MCF 10A (cell line): ENCODE measurements around the genes EPB41L4A, APC, REEP5 and KCNN2.

DNA sequence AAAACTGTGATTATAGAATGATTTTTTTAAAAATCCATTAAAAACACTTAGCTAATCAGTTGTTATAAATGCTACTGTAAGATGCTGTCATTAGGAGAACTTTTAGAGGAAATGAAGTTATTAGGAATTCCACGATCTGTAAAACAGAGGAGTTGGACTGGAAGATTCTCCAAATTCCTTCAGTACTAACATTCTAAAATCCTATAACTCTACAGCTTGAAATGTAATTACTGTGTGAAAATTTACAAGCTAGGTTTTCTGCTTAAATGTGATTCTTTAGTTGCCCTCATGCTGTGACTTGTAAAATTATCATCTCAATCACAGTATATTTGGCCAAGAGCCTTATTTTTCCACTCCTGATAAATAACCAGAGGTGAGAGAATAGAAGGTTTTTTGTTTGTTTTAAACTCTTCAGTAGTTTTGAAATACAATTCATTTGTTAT lies 14.9 kb upstream of the NREP start:
- PRO-cap, result no peak
- RRBS, result no CpG with 5 or more reads among the region's 1 CpG

DNA sequence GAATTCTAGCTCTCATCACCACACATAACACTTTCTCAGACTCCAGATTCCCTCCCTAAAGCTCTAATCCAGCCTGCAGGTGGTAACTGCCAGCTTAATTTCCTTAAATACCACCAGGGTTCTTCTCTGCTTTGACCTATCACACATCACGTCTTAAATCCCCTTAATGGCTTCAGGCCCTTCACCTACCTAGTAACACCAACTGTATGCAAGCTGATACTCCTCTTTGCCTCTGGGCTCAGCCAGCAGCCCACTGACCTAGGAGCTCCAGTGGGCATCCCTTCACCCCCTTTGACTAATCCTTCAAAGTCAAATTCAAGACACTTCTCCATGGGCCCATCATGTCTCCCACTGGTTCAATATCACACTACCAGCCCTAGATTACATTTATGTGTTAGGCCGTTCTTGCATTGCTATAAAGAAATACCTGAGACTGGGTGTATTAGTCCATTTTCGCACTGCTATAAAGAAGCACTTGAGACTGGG lies 19.5 kb downstream of the EPB41L4A start:
- PRO-cap, result no peak
- RRBS, result no CpG with 5 or more reads among the region's 3 CpGs

- PRO-cap, result no peak
- RRBS, result no CpG with 5 or more reads among the region's 15 CpGs
These were observed 1.2 kb downstream of the EPB41L4A start for GRCh38 chr5:112417866-112418384.

DNA sequence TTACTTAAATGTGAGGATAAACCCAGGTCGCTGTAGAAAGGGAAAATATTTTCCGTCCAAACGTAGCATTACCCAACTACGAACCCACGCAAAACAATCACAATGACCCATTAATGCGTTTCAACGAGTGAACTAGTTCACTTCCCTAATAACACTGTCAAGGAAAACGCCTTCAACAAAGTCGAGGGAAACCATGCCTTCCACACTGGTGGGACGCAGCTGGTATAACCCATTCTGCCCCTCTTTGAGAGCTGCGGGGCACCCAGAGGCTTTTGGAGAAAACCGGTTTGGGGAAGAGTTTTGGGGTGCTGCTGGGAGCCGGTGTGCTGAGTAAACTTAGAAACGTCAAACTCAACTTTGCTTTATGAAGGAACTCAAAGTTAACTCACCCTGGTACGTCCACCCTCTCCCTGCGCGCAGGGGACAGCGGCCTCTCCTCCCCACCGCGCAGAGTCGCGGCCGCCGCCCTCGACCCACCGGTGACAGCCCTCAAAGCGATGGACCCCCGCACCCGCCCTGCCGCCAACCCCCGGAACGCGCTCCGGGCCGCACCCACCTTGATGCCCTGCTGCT lies 606 bp downstream of the EPB41L4A start:
- PRO-cap, result no peak
- RRBS, result 4% methylated on average over 8 of the region's 35 CpGs

DNA sequence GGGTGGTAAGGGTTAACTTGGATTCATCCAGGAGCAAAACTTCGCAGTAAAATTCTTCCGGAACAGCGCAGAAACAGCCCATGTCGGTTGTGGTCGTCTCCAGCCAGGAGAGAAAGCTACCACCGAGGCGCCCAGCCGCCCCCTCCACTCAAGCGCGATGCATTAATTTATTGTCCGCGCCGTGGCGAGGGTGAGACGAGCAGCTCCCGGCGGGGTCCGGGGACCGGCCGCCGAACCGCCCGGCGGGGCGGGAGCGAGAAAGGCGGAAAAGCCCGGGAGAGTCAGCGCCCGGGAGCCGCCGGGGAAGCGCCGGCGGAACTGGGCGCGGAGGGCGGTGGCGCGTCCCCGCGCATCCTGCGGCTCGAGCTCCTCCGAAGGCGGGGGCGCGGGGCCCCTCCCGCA lies at the start of gene EPB41L4A:
Gene EPB41L4A (minus strand): TSS at position 320 of the 402 bp plus-strand sequence.
- PRO-cap, result bidirectional peak, plus-strand start at position 170 of the sequence, minus-strand start at position 164 of the sequence; bidirectional peak, plus-strand start at position 321 of the sequence, minus-strand start at position 320 of the sequence
- RRBS, result 2% methylated on average over 2 of the region's 49 CpGs

DNA sequence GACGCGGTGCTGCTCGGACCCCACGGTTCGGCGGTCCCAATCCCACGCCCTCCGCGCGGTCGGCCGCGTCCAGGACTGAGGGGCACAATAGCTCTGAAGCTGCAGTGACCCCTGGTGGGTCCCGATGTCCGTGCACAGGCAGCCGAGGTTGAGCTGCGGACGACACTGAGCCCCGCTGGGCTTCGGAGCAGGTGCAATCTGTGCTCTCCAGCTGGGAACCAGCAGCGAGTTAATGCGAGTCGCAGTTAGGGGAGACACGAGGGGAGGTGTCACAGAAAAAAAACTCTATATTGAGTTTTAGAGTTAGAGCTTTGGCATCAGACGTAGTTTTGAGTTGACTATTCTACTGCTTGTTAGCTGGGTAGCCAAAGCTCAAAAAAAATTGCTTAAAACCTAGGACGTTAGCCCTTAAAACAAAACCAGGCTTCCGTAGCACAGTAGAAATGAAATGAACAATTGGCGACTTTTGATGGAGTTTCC lies 1.3 kb upstream of the EPB41L4A start:
- PRO-cap, result bidirectional peak, plus-strand start at position 237 of the sequence, minus-strand start at position 77 of the sequence
- RRBS, result no CpG with 5 or more reads among the region's 28 CpGs

GRCh38 chr5:112737396-112738527 lies at the start of gene APC:
Gene APC (plus strand): TSS chr5:112737885.
- PRO-cap, result bidirectional peak, plus-strand start at chr5:112737888, minus-strand start at chr5:112737760
- RRBS, result no CpG with 5 or more reads among the region's 42 CpGs

DNA sequence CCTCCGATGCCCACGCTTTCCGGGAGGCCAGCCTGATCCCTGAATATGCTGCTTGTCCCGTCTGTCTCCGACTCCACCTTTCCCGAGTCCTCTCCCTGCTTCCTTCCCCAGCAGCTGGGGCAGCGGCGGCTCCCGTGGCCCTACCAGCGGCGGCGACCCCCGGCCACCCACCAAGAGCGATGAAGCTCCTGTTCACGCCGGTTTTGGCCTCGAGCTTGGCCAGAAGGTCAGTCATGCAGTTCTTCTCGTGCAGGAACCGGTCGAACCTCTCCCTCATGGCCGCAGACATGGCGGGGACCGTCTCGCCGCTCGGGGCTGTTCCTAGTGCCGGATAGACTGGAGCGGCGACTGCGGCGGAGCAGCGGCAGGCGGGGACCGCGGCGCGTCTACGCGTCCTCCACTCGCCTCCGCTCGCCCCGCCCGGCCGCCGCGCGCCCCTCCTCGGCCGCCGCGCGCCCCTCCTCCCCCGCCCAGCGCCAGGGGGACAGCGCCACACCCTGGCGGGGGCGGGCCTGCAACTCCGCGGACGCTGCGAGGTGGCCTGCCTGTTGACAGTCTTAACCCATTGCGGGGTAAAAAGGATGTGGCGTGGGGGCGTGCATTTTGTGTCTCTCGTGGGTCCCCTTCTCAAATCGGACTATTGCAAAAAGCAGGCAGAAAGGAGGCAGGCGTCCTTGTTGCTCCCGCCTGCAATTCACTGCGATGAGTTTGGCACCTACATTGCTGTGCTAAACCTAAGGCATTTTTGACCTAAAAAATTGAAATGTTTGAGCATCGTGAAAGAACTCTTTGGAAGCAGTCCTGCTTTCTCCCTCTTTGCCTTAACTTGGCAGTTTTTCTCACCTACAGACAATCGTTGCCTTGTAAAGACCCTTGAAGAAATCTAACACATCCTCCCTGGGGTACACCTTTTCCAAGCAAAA lies at the start of gene REEP5:
Gene REEP5 (minus strand): TSS at position 326 of the 923 bp plus-strand sequence.
- PRO-cap, result bidirectional peak, plus-strand start at position 288 of the sequence, minus-strand start at position 326 of the sequence
- RRBS, result under 1% methylated on average over 27 of the region's 72 CpGs

GRCh38 chr5:113023861-113024423 lies 47.3 kb downstream of the DCP2 start:
- PRO-cap, result no peak
- RRBS, result no CpG with 5 or more reads among the region's 6 CpGs

DNA sequence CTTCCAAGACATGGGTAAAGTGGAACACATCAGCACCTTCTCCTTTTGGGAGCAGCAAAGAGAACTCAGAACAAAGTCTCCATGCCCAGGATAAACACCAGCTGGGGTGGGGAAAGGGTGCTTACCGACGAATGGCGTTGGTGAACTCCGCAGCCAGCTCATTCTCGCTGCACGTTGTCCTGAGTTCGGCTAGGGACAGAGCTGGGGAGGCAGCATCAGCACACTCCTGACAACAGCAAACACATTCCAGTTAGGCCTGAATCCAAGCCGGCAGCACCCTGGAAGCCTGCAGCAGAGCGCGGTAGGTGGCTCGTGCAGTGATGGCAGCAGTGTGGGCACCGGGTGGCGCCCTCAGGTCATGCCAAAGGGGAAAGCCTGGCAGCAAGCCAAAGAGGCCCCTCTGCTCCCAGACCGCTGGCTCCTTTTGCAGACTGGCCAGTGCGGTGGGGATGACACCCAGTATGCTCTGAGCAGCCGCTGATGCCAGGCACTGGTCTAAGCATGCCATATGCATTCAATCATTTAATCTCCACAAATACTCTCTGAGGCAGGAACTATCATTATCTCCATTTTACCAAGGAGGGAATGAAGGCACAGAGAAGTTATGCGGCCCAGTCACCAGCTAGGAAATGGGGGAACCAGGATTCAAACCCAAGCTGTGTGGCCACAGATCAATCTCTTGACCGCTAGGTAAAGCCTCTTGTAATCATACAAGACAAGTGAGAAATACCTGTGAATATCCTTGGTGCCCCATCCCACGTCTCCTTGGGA lies 67.0 kb downstream of the DCP2 start:
- PRO-cap, result no peak
- RRBS, result 91% methylated on average over 5 of the region's 19 CpGs

- PRO-cap, result no peak
- RRBS, result no CpG with 5 or more reads among the region's 8 CpGs
These were observed 166.7 kb downstream of the TSSK1B start for GRCh38 chr5:113267832-113268788.

GRCh38 chr5:113330701-113331221 lies 104.0 kb downstream of the TSSK1B start:
- PRO-cap, result no peak
- RRBS, result no CpG with 5 or more reads among the region's 4 CpGs

DNA sequence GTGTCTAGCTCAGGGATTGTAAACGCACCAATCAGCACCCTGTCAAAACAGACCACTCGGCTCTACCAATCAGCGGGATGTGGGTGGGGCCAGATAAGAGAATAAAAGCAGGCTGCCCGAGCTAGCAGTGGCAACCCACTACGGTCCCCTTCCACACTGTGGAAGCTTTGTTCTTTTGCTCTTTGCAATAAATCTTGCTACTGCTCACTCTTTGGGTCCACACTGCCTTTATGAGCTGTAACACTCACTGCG lies 23.1 kb upstream of the TSSK1B start:
- PRO-cap, result no peak
- RRBS, result no CpG with 5 or more reads among the region's 6 CpGs

DNA sequence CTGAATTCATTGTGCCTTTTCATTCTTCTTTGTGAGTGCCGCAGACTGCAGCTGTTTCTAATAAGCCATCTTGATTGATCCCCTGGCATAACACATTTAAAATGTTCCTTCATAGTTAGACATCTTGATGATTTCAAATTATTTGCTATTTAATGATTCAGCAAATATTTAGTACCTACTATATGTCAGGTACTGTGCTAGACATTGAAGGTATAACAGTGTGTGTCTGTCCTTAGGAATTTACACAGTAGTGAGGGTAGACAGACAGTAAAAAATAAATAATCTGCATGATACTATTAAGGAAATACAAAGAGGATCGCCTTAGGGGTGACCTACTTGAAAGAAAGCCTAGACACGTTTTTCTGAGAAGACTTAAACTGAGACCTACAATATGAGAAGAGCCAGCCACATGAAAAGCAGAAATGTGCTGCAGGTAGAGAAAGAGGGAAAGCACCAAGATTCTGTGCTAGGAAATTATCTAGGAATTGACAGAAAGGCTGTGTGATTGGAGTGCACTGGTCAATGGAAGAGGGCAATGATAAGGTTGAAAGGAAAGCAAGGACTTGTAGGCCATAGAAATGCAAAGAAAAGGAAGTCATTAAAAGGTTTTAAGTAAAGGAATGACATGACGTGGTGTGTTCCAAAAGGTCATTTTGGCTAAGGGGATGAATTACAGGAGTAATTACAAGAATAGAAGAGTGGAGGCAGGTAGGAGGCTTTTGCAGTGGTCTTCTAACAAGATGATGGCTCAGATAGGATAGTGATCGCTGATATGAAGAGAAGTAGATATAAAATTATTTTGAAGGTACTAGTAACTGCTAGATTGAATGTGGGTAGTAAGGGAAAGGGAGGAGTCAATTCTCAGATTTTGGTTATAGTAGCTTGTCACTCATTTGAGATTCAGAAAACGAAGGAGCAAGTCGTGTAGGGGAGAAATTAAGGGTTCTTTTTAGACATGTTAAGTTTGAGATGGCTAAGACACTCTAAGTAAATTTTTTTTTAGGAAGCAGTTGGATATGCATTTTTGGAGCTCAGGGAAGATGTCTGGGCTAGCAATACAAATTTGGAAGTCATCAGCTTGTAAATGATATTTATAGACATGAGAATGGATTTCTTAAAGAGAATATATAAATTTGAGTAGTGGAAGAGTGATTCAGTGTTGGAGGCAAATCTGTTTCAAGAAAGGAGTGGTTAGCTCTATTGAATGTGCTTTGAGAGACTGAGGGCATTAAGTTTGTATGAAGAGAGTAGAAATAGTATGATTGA lies 62.1 kb downstream of the YTHDC2 start:
- PRO-cap, result no peak
- RRBS, result no CpG with 5 or more reads among the region's 7 CpGs

DNA sequence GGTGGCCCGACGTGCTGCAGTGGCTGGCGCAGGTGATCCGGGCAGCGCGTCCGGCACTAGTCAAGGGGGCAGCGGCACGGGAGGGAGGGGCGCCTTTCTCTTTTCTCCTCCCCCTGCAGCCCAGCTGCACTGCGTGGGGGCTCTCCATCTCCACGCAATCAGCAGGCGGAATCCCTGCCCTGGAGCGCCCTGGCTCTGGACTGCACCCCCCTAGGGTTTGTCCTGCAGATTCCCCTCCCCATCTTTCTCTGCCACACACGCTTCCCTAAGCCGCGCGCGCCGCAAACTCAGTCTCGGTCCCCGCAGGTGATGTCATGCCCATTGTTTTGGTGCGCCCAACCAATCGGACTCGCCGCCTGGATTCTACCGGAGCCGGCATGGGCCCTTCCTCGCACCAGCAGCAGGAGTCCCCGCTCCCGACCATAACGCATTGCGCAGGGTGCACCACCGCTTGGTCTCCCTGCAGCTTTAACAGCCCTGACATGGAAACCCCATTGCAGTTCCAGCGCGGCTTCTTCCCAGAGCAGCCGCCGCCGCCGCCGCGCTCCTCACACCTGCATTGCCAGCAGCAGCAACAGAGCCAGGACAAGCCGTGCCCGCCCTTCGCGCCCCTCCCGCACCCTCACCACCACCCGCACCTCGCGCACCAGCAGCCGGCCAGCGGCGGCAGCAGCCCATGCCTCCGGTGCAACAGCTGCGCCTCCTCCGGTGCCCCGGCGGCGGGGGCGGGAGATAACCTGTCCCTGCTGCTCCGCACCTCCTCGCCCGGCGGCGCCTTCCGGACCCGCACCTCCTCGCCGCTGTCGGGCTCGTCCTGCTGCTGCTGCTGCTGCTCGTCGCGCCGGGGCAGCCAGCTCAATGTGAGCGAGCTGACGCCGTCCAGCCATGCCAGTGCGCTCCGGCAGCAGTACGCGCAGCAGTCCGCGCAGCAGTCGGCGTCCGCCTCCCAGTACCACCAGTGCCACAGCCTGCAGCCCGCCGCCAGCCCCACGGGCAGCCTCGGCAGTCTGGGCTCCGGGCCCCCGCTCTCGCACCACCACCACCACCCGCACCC lies at the start of gene KCNN2:
Gene KCNN2 (plus strand): TSS at position 413 of the 1,054 bp plus-strand sequence.
- PRO-cap, result no peak
- RRBS, result 64% methylated on average over 22 of the region's 95 CpGs

DNA sequence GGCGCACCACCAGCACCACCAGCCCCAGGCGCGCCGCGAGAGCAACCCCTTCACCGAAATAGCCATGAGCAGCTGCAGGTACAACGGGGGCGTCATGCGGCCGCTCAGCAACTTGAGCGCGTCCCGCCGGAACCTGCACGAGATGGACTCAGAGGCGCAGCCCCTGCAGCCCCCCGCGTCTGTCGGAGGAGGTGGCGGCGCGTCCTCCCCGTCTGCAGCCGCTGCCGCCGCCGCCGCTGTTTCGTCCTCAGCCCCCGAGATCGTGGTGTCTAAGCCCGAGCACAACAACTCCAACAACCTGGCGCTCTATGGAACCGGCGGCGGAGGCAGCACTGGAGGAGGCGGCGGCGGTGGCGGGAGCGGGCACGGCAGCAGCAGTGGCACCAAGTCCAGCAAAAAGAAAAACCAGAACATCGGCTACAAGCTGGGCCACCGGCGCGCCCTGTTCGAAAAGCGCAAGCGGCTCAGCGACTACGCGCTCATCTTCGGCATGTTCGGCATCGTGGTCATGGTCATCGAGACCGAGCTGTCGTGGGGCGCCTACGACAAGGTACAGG lies 920 bp downstream of the KCNN2 start:
- PRO-cap, result no peak
- RRBS, result no CpG with 5 or more reads among the region's 60 CpGs

DNA sequence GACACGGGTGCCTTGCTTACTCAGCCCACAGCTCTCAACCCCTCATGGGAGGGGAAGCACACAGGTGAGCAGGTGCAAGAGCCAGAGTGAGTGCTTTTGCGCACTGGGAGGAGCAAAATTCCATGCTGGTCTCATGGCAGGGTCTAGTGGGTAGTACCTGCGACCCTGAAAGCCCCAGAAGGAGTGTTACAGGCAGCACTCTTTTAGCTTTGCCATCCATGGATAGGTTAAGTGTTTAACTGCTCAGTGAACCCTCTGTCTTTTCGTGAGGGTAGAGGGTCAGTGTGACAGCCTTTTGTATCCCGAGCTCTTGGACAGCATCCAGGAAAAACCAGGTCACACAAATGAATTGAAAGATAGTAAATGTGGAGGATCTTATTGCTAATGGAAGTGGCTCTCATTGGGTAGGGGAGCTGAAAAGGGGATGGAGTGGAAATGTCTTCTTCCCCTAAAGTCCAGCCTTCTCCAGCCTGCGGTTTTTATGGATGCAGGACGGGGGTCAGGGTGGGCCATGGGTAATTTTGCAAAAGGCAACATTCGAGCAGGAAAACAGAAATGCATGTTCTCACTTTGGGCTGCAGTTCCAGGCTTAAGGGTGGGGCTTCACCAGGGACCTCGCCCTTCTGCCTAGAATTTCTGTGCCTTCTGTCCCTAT lies 57.8 kb upstream of the CCDC112 start:
- PRO-cap, result no peak
- RRBS, result no CpG with 5 or more reads among the region's 9 CpGs

GRCh38 chr5:115377265-115378005 lies 81.0 kb upstream of the CCDC112 start:
- PRO-cap, result no peak
- RRBS, result no CpG with 5 or more reads among the region's 4 CpGs

DNA sequence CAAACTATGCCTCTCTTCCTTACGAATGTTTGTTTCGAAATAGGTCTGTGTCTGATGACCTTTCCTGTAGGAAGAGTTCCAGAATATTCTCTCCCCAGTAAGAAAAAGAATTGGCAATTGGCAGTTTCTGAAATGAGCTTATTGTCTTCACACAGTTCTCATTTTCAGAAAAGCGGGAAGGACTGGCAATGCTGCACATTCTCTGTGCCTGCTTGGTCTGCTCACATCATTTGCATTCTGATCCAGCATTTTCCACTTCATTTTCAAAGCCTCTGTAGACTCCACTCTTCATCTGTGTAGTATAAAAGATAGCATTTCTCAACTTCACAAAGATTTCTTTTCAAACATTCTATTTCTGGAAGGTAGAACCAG lies 120.6 kb upstream of the CCDC112 start:
- PRO-cap, result no peak
- RRBS, result no CpG with 5 or more reads among the region's 3 CpGs

- PRO-cap, result bidirectional peak, plus-strand start at chr5:115460674, minus-strand start at chr5:115460516
- RRBS, result no CpG with 5 or more reads among the region's 4 CpGs
These were observed 84.1 kb downstream of the FEM1C start for GRCh38 chr5:115460279-115461036.